Cardiac atrium fibroblast (primary cell): ENCODE measurements around a stretch of chr5.

DNA sequence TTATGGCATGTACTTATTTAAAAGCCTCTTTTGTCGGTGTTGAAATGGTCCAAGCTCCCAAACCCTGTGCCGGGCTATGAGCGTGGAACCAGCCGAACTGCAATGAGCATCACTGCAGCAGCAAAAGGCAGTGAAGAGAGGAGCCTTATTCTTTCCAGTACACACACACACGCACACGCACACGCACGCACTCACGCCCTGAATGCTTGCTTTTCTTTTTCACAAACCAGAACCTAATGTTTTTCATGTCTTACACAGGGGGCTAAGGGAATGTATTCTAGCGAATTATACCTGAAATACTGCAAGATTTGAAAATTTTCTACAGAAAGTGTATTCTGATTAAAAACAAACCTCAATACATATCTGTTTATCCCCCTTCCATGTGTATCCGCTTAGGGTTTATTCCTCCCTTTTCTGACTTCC lies 297.9 kb downstream of the PARP8 start:
- RAMPAGE, long total RNA, result no peak

GRCh38 chr5:50967403-50968134 lies 301.1 kb downstream of the PARP8 start:
- RAMPAGE, long total RNA, result no peak

DNA sequence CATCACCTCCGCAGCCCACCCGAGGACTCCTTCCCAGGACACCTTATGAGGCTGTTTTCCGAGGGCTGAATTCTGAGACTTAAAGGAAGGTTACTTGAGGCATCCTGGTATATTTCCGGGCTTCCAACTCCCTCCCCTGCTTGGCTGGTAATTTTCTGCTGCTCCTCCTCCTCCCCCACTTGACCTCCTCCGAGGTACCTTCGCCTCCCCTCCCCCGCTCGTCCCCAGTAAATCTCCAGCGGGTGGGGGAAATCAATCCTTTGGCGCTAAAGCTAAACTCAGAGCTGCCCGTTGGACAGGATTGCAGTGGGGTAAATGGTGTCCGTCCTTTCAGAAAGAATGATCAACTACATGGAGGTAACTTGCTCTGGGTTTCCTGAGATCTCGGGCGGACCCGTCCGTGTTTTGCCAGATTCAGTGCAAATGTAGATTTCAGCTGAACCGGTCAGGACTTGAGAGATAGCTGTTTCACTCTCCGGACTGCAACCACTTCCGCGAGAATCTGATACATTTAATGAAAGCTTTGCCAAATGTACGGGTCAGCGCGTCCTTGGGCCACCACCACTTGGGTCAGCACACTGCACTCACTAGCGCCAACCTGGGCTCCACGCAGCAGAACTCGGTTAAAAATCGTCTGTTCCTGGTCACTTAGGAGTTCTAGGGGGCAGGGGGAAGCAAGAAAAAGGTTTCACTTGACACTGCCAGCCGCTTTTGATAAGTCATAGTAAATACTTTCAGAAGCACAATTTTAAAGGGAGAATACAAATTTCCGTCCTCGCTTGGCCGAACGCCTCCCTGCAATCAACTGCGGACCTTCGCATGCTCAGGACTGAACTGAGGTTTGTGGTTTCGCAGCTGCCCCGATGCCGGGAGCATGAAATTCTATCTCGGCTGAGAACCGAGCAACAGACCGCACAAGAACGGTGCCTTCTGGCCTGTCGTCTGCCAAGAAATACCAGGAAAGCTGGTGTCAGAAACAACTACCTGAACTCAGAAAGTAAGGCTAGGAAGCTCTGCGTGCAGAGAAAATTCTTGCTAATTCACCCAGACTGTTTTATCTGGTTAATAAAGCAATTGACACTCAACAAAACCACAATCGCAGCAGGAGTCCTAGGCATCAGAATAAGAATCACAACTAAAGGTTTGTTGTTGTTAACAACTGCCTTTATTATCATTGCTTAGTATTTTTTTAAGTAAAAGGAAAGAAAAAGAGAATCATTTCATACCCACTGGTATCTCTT lies 4.4 kb upstream of the ISL1 start:
- RAMPAGE, long total RNA, result no peak

GRCh38 chr5:52702762-52703197 lies 84.9 kb upstream of the ITGA1 start:
- RAMPAGE, long total RNA, result no peak

- RAMPAGE, long total RNA, result no peak
Observed at GRCh38 chr5:52777180-52777505, 10.6 kb upstream of the ITGA1 start.

- RAMPAGE, long total RNA, result no peak
Observed at GRCh38 chr5:52783244-52783883, 4.4 kb upstream of the ITGA1 start.

- RAMPAGE, long total RNA, result no peak
Observed at GRCh38 chr5:52892204-52892655, 96.9 kb upstream of the ITGA2 start.

GRCh38 chr5:52892952-52893477 lies 96.1 kb upstream of the ITGA2 start:
- RAMPAGE, long total RNA, result no peak

- RAMPAGE, long total RNA, result no peak
Observed at GRCh38 chr5:52905575-52906149, 83.5 kb upstream of the ITGA2 start.

- RAMPAGE, long total RNA, result no peak
Observed at GRCh38 chr5:53090575-53091345, 18.8 kb downstream of the MOCS2 start.

DNA sequence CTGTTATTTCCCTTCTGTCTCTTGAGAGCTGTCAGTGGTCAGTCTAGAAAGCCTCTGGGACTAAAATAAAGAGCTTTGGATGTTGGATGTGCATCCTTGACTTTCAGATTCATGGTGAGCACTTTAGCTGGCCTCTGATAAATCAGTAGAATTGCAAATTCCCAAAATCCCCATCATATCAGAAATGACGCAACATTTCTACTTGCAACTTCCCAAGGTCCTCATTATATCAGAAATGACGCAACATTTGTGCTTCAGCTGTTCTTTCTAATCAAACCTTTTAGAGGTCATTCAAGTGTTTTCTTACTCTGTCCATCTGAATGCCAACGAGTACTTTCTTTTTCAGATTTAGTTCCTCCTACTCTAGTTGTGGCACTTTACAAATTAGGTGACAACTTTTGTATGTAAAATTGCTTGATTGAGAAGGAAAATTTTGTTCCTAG lies 167.3 kb upstream of the MOCS2 start:
- RAMPAGE, long total RNA, result no peak

DNA sequence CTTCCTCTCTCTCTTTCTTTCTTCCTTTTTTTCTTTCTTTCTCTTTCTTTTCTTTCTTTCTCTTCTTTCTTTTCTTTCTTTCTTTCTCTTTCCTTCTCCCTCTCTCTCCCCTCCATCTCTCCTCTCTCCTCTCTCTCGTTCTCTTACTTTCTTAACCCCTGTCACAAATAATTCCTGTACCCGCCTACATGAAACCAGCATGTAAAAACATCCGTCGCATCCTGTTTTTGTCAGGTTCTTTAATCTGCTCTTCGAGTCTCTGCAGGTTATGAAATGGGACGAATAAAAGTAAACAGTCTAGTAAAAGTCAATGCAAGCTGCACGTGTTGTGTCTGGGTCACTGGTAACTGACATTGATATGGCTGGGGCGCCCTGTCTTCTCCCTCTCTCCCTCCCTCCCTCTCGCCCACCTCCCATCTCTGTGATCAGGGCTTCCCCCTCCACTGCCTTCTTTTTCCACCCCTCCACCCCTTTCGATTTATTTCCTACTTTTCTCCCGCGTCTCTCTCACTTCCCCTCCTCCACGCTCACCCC lies 1.9 kb downstream of the FST start:
- RAMPAGE, long total RNA, result no peak

GRCh38 chr5:53485789-53486660 lies 5.6 kb downstream of the FST start:
- RAMPAGE, long total RNA, result no peak

GRCh38 chr5:53984028-53984811 lies 326.2 kb downstream of the ARL15 start:
- RAMPAGE, long total RNA, result no peak

DNA sequence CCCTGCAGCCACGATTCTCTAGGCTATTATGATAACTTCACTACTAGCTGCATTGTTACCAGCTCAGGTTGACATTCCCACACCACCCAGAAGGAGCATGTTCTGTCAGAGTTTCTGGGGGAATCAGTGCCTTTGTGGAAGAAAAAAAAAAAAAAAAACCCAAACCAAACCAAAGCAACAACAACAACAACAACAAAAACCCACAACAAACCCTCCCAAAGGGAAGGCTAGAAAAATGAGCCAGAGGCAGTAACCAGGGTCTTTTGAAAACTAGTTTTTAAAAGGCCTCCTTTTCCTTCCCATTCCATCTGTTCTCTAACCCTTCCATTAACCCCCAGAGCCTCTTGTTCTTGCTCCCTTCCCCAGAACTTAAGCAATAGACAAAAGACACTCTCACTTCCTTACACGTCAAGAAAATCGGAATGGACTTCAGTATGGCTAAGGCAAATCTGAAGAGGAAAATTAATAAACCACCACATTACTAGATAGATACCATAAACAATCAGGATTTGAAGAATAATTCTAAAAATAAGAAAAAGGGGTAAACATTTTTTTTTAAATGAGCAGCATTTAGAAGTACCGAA lies 292.8 kb downstream of the ARL15 start:
- RAMPAGE, long total RNA, result no peak

DNA sequence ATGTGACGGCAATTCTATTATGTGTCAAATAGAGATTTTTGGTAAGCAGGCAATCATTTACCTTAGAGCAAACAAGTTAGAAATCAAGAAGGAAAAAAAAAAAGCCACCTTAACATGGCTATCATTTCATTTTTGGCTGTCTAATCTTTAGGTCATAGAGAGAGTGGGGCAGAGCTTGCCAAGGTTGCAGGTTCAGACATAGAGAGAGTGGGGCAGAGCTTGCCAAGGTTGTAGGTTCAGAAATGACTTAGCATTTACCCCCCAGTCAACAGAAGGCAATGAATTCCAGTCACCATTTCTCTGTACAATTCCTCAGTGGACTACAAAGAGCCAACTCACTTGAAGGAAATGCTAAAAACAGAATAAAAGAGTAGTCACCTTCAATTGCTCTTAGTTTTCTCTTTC lies 264.9 kb downstream of the ARL15 start:
- RAMPAGE, long total RNA, result no peak

GRCh38 chr5:54201369-54201649 lies 109.1 kb downstream of the ARL15 start:
- RAMPAGE, long total RNA, result no peak

- RAMPAGE, long total RNA, result no peak
Observed at GRCh38 chr5:54242171-54242672, 68.2 kb downstream of the ARL15 start.

GRCh38 chr5:54303728-54304182 lies 6.6 kb downstream of the ARL15 start:
- RAMPAGE, long total RNA, result no peak

DNA sequence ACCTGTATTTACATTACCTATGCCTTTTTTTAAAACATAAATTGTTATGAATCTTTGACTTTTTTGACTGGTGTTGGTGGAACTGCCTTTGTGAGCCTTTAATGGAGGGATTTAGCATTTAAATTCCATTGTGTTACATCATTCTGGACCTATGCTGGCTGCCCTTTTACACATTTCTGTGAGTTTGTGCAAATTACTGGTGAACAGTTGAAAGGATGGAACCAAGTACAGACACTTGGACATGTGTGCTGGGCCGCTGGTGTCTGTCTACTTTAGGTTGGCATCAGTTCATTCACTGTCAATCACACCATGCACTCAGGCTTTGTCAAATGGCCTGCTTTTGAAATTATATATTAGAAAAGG lies 3.4 kb downstream of the SNX18 start:
- RAMPAGE, long total RNA, result no peak